WTC11 (cell line): ENCODE measurements around a stretch of chr17.

GRCh38 chr17:64514825-64515391, 8.1 kb downstream of the CEP95 start:
- PRO-cap = no peak

- PRO-cap = no peak
These were observed 112.7 kb upstream of the SMURF2 start for GRCh38 chr17:64774669-64775245.

- PRO-cap = no peak
These were observed 115.7 kb upstream of the SMURF2 start for GRCh38 chr17:64777754-64778290.

DNA sequence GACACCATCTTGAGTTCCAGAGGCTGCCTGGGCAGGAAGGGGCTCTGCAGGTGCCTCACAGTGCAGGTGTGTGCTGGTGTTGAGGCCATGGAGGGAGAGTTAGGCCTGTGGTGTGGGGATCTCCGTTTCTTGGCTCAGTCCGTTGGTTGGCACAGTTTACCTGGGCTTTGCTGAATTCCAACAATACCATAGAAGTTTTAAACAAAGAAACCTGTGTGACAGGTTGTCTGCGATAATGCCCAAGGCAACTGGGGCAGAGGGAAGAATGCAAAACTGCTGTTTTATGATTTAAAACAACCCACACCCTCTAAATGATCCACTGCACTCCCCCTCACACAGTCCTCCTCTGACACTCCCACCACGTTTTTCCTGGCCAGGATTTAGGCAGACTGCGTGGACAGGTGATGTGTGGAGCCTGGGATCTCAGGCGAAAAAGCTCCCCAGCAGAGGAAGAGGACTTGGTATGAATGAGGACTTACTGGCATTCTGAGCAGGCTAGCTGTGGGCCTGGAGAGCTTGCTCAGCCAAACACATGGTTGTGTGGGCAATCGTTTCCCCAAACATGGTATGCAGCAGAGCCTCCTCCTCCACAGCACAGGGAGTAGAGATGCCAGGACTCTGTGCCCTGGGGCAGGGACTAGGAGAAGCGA, 104.1 kb downstream of the LRRC37A3 start:
- PRO-cap = no peak

- PRO-cap = no peak
These were observed 15.2 kb upstream of the GNA13 start for GRCh38 chr17:65071795-65072155.

GRCh38 chr17:65370446-65371096, 190.9 kb downstream of the AXIN2 start:
- PRO-cap = no peak

GRCh38 chr17:65374828-65375297, 186.6 kb downstream of the AXIN2 start:
- PRO-cap = no peak

DNA sequence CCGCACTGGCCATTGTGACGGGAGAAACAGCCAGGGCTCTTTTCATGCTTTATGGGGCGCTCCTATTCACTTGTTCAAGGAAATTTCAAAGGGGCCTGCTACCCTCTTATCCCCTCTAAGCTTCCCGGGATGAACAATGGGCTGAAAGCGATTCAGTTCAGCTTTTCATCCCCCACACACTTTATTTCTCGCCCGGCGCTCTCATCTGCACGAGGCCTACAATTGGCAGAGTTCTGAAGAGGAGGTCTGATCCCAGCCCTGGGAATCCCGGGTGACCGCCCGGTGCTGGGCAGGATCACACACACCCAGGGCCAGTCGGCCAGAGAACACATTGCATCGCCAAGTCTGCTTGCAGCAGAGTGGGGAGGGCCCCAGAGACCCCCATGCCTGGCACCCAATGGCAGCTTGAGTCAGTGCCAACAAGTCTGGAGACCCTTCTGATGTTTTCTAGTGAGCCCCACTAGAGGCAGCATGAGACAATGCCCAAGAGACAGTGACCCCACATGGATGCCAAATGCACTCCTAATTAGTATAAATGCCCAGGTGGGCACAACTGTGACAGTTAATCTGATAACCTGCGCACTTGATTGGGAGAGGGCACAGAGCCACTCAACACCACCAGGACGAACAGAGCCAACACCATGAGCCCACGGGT, 15.2 kb downstream of the AXIN2 start:
- PRO-cap = no peak

GRCh38 chr17:65558748-65559737, 2.4 kb downstream of the AXIN2 start:
- PRO-cap = no peak

- PRO-cap = bidirectional peak, plus-strand start at chr17:65561833, minus-strand start at chr17:65561512
These were observed 432 bp upstream of the AXIN2 start for GRCh38 chr17:65561729-65562431.

- PRO-cap = no peak
These were observed 151.0 kb upstream of the AXIN2 start for GRCh38 chr17:65712406-65712876.

DNA sequence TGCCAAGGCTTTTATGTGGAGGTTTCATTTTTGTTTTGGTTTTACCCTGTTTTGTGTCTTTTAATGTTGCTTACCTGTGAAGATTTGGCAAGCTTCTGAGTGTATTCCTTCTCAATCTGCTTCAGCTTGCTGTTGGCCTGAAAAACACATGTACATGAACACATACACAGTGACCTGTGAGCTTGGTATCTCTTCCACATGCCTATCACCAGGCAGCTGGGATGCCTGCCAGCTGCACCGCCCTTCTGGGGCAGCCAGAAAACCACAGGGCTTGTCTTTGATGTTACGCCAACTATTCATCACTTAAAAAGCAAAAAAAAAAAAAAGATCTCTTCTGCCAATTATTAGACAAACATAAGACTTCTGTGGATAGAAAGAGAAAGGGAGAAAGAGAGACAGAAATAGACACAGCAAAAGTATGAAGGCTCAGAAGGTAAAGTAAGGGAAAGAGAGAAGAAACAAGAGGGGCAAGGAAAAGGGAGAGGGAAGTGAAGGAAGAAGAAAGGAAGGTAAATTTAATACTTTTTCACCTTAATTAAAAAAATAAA, 189.2 kb upstream of the AXIN2 start:
- PRO-cap = no peak

DNA sequence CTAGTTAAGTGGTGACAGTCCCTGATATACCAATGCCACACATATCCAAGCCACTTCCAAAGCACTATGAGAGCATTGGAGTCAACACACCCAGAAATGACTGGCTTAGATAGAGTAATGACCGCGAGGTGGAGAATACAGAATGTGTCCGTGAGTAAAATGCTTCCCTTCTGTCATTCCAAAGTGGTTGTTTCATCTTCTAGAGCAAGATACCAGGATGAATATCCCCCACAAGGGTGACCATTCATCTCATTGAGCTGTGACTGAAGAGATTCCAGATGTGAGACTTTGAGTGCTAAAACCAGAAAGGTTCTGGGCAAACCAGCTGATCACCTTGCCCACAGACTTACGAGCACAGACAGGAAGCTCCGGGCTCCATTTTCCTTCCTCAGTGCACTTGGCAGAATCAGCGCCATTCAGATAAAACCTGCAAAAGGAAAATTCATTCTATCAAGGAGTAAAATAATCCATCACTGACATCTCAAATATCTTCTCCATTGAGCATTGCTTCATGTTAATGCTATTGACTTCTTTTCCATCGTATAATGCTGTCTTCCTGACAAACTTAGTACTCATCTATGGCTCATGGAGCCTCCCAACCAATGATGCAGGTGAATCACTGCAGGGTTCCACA, 5.8 kb downstream of the APOH start:
- PRO-cap = no peak

GRCh38 chr17:66230889-66231387, 1.7 kb upstream of the APOH start:
- PRO-cap = no peak

DNA sequence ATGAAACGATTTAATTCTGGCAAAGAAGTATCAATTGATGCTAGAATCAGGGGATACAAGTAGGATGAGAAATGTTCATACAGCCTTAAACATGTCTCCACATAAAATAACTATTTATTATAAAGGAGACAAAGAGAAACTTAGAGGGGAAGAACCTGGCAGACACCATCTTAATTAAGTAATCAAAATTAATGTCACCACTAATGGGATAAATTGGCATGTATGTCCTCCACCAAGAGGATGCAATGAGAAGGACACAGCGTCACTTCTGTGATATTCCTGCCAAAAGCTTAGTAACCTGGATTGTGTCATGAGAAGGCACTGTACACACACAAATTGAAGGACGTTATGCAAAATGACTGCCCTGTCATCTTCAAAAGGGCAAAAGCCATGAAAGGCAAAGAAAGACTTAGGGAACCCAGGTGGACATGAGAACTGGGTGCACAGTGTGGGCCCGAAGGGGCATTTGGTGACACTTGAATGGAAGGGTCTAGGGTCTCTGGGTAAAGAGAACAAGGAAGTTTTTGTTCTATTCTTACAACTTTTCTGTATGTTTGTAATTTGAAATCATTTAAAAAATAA, 3.8 kb upstream of the APOH start:
- PRO-cap = no peak

DNA sequence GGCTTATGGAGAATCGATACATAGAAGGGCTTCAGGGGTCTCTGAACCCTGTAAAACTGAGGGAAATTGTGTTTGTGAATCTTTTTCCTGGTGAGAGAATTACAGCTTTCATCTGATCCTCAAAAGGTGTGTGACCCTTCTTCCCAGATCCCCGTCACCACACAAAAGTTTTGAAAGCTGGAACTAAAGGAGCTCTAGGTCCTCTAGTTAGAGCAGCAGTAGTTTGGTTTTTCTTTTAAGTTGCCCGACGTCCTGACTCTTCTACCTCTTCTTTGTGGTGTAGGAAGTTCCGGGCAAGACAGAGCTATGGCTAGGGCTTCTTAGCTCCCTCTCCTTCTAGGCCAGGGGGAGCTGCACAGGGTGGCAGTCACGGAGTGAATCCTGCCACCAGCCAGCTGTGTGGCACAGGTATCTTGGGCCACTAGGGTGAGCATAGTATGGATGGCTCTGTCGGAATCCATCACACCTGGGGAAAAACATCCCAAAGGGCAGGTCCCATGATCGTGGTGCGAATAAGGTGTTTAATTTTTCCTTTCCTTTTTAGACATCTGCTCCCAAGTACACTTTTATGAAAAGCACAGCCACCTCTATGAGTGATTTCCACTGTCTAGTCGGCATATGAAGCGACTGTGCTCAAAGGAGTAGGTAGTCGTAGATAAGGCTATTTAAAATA, 1.9 kb downstream of the PRKCA start:
- PRO-cap = no peak

- PRO-cap = no peak
These were observed 123.2 kb upstream of the CACNG5 start for GRCh38 chr17:66711609-66712270.

GRCh38 chr17:66775154-66775695, 59.7 kb upstream of the CACNG5 start:
- PRO-cap = no peak

GRCh38 chr17:66791170-66791861, 43.6 kb upstream of the CACNG5 start:
- PRO-cap = no peak

- PRO-cap = no peak
These were observed 1.6 kb downstream of the CACNG4 start for GRCh38 chr17:66965958-66966719.